Measurements from ENCODE around the gene CCL17.

DNA sequence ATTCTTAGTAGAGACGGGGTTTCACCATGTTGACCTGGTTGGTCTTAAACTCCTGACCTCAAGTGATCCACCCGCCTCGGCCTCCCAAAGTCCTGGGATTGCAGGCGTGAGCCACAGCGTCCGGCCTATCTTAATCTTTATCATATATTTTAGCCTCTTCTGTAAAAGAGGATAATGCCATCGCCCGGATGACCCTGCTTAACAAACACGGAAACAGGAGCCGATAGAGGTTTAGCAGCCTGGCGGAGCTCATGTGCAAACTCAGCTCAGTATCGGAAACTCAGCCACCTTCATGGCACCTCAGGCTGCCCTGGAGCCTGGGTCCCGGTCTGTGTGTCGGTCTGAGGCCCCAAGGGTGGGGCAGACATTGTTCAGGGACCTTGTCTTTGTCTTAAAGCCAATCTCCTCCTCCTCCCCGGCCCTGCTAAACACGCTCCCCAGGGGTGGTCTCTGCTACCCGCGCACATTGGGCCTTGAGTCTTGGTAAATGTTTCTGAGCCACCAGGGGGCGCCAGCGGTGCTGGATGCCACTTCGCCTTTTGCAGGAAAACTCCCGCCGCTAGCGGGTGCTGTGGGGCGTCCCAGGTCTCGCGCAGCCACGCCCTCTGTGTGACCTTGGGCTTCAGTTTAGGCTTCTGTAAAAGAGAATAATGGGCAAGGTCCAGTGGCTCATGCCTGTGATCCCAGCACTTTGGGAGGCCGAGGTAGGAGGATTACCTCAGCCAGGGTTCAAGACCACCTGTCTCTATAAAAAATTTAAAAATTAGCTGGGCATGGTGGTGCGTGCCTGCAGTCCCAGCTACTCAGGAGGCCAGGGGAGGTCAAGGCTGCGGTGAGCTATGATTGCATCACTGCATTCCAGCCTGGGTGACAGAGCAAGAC is 2.7 kb downstream of the CETP start:
- RRBS = 27% methylated on average over 3 of the region's 31 CpGs

GRCh38 chr16:56967822-56968201 is 6.1 kb downstream of the CETP start:
- RRBS = no CpG with 5 or more reads among the region's 3 CpGs

DNA sequence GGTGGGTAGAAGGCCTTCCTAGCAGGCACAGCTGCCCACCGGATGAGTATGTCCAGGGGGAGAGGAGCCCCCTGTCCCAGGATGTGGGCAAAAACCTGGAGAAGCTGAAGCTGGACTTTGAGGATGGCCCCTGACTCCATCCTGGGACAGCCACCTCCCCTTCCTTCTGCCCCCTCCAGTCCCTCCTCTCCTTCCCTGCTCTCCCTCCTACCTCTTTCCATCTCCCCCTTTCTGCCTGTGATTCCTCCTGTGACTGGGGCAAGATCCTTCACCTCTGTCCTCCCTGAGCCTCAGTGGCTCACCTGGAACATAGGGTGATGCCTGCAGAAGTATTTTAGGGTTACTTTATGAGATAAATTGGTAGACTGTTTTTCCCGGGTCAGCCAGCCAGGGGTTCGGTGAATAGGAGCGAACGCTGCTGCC is 645 bp upstream of the NLRC5 start:
- RRBS = no CpG with 5 or more reads among the region's 5 CpGs

GRCh38 chr16:56989722-56990454 is 531 bp downstream of the NLRC5 start:
- RRBS = 2% methylated on average over 10 of the region's 25 CpGs

GRCh38 chr16:57062161-57062810 is 30.1 kb upstream of the CPNE2 start:
- RRBS = no CpG with 5 or more reads among the region's 12 CpGs

DNA sequence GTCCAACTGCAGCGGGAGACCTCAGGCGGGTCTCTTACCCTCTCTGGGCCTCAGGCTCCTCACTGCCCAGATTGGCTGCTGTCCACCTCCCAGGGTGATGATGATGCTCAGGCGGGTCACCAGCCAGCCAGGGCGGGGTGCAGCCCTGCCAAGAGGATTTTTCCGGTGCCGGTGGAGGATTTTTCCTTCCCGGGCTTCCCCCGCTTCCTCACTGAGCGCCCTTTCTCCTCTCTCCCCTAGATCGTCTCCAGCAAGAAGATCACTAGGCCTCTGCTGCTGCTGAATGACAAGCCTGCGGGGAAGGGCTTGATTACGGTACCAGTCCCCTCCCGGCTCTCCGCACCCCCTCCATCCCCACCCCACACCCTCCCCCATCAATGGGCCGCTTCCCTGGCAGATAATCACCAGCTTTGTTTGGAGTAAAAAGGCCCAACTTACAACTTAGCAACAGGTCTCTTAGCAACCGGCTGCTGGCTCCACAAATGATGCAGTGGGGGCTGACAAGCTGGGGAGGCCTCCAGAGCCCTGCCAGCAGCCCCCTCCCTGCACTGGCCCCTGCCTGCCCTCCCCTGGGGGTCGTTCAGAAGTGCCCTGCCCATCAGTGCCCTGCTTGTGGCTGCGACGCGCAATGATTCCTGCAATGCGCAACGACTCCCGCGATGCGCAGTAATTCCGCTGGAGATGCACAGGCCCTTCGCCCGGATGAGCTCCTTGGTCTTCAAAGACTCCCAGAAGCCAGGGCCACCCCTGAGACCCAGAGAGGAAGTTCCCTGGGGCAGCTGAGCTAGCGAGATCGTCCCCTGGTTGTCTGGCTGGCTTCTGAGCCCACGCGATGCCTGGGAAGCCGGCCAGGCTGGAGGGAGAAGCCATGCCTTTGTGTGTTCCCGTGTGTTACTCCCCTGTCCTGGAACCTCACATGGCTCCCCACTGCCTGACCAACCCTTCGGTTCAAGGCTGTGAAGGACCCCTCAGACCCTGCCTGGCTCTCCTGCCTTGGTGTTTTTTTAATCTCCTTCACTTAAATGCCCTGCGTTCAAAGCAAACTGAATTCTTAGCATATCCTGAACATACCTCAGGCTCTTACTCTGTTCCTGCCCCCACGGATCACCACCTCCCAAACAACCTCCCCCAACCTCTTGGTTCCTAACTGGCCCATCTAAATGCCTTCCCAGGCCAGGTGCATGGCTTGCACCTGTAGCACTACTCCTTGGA is 23.3 kb downstream of the CPNE2 start:
- RRBS = no CpG with 5 or more reads among the region's 37 CpGs

DNA sequence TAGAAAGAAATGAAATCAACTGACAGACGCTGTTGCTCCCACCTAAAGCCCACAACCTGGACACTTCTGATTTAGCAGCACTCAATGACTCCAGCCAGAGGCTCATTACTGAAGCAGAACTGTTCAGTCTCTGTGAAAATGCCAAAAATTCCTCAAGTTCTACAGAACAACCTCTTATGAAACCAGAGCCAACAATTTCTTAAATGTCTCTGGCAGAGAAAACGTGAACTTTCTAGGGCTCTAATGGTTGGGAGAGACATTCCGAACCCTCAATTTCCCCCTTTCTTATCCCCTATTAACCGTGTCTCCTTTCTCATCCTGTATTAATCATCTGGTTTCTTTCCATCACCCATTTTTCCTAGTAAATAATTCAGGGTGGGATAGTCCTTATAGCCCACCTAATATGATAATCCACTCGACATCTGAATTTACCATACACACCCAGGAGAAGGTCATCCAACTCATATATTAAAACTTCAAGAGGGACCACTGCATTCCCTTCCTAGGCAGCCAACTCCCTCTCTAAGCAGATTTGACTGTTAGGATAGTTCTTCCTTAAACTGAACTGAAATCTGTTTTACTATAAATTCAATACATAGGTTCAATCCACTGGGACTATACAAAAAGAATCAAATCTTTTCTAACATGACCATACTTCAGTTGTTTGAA is 9.7 kb downstream of the PSME3IP1 start:
- RRBS = no CpG with 5 or more reads among the region's 5 CpGs

GRCh38 chr16:57181438-57181840 is 4.4 kb downstream of the PSME3IP1 start:
- RRBS = no CpG with 5 or more reads among the region's 2 CpGs

- RRBS = no CpG with 5 or more reads among the region's 19 CpGs
Measured at GRCh38 chr16:57187093-57187865, 1.1 kb downstream of the RSPRY1 start.

- RRBS = no CpG with 5 or more reads among the region's 15 CpGs
Measured at GRCh38 chr16:57297627-57298304, 13.3 kb upstream of the PLLP start.

DNA sequence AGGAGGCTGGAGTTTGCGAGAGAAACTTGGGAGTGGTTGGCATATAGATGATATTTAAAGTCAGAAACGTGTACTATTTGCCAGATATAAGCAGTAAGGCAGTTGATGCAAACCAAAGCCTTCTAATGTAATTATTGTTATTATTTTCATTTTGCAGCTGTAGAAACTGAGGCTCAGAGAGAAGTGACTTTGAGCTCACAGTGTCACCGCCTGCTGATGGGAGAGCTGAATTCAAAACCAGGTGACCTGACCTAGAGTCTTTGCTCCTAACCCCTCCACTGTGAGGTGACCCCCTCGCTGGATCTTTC is at the start of gene CCL17:
CCL17 (plus strand) TSS at position 172 of the 308 bp plus-strand sequence.
- RRBS = no CpG with 5 or more reads among the region's 4 CpGs

- RRBS = 1% methylated on average over 3 of the region's 28 CpGs
Measured at GRCh38 chr16:57447615-57448156, 407 bp downstream of the COQ9 start.

DNA sequence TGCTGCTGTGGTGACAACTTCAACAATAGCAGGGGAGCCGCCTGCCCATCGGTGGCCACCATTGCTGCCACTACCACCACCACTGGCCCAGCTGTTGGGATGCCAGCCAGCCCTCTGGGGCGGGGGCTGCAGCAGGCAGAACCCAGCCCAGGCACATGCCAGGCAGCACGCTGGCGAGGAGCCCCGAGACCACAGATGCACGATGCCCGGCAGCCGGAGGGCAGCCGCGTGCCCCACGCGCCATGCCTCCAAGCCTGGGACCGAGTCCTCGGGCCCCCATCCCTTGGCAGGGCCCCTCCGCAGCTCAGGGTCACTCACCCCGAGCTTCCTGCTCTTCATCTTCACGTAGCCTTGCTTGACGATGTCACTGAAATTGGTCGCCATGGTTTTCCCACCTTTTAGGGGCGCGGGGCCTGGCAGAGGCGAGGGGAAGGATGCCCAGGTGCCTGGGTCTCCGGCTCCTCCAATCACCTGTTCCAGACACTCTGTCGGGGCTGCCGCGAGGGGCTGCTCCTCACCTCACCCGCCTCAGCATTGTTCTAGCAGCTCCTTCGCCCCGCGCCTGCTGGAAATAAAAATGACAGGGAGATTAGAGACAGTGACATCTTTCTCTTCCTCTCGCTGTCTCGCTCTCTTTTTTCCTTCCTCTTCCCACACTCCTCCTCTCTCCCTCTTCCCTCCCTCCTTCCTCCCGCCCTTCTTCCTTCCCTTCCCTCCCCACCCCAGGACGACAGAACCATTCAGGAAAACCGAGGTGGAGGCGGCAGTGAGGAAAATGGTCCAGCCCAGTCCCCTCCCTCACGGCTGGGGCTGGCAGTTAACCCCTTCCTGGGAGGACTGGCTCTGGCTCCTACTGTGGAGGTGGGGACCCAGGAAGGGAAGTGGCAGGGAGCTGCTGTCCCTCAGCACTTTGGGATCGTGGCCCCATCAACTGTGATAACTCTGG is 6.9 kb downstream of the DOK4 start:
- RRBS = no CpG with 5 or more reads among the region's 39 CpGs

DNA sequence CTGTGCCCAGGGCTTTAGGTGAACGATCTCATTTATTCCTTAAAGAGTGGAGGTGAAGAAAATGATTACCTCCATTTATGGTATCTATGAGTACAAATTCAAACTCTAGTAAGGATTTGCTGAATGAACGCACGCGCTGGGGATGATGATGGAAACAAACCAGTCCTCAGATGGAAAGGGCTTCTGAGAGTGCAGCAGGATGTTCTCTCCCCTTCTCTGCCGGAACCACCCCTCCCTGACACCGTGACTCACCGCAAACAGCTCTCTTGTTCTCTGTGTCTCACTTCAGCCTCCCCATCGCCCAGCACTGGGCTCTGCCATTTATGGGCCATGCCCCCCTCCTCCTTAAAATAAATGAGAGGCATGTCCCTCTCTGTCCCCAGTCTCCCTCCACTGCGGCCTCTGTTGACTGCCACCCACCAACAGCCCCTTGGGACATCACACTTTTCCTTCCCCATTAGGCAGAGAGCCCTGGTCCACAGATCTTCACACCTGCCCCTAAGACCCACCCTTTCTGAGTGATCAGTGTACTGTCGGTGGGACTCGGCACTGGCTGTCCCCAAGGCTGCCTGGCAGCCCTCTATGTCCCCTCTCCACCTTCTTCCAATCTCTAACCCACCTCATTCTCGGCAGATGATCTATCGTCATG is 6.3 kb downstream of the CCDC102A start:
- RRBS = no CpG with 5 or more reads among the region's 13 CpGs

GRCh38 chr16:57609371-57610283 is 18.8 kb upstream of the ADGRG1 start:
- RRBS = no CpG with 5 or more reads among the region's 14 CpGs

DNA sequence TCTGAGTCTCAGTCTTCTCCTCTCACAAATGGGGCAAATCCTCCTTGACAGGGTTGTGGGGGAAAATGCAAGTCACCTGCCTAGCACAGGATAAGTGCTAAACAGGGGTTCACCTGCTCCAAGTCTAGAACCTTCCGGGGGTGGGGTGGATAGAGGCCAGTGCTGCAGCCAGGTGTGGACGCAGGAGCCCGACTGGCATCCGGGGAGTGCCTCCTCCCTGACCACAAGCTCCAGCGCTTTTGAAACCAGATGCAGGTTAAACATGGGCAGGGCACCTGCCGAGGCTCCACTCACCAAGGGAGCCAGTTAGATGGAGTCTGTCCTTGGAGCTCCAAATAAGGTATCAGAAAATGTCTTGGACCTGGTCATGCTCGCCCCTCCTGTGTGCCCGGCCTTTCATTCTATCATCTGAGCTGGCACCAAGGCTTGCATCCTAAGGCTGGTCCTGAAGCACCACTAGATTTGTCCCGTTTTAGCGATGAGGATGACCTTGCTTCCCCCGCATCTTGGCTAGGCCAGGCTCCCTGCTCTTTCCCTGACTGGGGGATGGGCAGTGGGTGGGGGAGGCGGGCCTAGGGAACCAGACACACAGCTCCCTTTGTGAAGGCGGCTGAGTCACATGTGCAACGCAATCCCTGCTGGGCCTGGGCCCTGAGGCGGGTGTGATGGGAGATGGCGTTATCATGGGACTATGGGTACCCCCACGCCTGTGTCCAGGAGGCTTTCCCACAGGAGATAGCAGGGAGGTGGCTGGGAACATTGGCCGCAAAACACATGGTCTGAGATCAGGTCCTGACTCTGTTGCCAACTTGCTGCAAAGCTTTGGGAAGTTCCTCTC is 5.1 kb upstream of the ADGRG1 start:
- RRBS = 19% methylated on average over 4 of the region's 18 CpGs

DNA sequence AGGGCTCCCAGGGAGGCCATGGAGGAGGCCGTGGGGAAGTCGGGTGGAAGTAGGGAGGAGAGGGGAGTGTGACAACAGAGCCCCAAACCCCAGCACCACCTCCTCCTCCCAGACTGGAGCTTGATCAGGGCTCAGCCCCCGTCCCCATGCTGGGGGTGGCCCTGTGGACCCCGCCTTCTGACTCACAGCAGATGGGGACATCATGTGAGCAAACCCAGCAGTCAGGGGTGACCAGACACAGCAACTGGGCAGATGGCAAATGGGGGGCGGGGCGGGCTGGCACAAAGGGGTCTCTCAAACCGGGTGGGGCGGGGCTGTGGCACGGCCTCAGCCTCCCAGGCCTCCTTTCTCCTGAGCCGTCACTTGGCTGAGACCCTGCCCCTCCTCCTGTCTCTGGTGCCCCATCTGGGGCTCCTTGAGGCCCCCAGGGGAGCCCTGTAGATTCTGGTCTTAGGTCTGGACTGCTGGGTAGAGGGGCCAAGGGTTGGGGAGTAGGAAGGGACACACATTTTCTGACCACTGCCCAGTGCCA is 3.1 kb downstream of the ADGRG1 start:
- RRBS = no CpG with 5 or more reads among the region's 10 CpGs

GRCh38 chr16:57634955-57635923 is 6.8 kb downstream of the ADGRG1 start:
- RRBS = no CpG with 5 or more reads among the region's 12 CpGs

DNA sequence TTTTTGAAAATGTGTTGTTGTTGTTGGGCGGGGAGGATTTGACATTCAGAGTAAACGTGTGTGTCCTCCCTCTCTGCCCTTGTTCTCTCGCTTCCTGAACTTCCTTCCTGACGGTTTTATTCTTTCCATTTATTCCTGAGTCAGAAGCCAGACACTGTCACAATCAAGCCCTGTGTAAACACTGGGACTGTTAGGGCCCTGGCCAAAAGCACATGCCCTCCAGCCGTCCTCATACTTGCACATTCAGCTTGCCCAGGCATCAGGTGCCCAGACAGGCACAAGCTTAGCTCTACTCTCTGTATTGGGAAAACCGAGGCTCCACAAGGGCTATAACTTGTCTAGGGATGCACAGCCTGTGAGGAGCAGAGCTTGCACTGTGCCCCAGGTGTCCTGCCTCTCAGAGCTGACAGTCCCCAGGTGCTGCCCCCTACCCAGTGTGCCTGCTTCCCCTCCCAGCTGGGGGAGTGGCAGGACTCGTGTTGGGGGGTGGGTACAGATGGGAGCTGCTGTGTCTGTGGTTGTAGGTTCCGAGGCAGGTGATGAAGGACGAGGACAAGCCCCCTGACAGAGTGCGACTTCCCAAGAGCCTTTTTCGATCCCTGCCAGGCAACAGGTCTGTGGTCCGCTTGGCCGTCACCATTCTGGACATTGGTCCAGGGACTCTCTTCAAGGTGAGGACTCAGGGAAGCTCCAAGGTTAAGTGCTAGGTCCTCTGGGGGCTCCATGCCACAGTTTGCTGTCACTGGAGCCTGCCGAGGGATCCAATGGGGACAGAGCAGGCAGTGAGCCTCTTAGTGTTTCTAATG is 9.7 kb downstream of the ADGRG3 start:
- RRBS = no CpG with 5 or more reads among the region's 14 CpGs

DNA sequence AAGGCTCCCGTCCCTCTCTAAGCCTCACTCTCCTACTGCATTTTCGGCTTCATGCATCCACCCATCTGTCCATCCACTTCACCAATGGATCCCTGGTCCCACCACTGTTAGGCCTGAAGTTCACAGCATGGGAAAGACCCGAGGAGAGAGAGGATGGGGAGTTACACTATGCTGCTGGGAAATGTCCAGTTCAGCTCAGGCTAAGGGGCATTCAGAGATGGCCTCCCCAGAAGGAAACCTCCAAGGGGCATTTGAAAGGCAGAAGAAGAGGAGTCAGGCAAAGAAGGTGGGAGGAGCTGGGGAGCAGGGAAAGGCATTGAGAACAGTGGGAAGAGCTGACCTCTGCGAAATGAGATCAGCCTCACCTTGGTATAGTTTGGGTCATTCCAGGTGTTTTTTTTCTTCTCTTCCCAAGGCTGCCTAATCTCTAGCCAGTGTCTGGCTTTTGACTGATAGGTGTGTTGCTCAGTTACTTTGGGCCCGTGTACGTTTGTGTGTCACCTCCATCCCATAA is 11.7 kb upstream of the DRC7 start:
- RRBS = no CpG with 5 or more reads among the region's 6 CpGs

Measured in HCT116 (cell line).